ENCODE measurements around the gene CFAP73.

DNA sequence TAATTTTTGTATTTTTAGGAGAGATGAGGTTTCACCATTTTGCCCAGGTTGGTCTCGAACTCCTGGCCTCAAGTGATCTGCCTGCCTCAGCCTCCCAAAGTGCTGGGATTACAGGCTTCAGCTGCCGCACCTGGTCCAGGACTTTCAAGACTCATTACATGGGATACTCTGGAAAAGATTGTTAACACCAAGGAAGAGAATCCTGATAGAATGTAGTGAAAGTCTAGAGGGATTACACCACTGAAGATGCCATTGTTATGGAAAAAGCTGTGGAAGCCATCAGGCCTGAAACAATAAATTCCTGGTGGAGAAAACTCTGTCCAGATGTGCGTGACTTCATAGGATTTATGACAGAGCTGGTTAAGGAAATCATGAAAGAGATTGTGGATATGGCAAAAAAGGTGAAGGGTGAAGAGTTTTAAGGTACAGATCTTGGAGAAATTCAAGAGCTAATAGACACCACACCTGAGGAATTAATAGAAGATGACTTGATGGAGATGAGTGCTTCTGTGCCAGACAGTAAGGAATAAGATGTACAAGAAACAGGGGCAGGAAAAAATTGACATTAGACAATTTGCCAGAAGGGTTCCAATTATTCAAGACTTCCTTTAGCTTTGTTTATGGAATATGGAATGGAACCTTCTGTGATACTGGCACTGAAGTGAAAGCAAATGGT, 9.6 kb downstream of the MAPKAPK5 start:
- PRO-cap: no peak

DNA sequence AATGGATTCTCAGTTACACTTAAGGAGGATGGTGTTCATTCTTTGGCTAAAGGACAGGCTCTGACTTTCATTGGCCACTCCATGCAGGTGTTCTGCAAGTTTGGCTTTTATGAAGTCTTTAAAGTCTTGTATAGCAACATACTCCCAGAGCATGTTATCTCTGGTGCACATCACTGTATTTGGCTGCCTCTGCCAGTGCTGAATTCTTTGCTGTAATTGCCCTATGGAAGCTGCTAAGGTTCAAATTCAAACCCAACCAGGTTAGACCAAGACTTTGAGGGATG, 19.7 kb downstream of the TMEM116 start:
- PRO-cap: no peak

DNA sequence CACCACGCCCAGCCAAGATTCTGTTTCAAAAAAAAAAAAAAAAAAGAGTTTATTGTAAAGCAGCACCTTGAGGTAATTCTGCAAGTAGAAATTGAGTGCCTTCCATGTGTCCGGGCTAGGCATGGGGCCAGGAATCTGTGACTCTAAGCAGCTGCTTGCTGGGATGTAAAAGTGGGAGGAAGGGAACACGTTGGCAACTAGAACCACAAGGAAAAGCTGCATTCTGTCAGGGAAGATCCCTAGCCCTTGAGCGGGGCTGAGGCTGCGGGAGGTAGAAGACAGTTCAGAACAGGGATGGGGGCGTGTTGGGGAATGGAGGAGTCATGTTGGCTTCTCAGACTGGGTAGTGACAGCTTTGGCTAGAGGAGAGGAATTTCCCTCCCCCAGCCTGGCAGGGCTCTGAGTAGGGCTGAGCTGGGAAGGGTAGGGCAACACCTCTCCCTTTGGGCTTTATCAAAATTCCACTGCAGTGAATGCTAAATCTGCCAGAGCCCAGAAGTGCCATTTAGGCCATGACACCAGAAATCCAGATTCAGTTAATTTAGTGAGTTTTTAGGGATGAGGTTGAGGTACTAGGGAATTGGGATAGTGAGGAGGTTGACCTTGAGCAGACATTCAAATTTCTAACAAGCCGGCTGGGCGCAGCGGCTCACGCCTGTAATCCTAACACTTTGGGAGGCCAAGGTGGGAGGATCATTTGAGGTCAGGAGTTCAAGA, 3.4 kb upstream of the TRAFD1 start:
- PRO-cap: unidirectional peak, plus-strand start at position 221 of the sequence; bidirectional peak, plus-strand start at position 479 of the sequence, minus-strand start at position 348 of the sequence

DNA sequence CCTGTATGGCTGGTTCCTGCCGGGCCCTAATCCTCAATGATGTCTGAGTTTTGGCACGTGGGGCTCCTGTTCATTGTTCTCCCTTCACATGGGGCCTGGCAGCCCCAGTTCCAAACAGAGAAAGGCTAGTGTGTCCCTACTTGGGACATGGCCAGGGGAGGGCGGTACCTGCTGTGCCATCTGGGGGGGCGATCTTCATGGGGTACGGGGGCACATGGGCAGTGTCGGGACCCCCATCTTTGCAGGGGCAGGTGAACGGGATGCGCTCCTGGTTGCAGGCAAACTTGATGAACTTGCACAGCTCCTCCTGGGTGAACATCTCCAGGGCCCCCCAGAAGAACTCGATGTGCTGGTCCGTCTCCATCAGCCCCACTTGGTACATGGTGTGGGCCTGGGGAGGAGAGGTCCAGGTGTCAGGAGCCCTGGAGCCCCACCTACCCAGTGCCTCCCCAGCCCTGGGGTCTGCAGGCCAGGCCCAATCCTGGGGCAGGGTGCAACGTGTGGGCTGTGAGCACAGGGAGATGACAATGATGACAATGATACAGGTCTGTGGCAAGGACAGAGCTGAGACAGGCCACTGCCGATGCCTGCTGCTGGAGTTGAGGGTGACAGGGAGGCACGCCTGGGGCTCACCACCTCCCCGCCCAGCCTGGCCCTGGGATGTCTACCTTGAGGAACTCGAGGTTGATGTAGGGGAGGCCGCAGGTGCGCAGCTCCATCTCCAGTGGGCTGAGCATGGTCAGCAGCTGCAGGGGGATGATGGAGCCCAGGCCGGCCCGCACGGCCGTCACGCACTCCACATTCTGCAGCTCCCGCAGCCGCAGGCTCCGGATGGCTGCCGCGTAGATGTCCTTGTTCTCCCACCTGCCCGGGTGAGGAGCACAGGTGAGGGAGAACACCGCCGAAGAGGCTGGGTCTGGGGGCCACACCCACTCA, 37.8 kb downstream of the TRAFD1 start:
- PRO-cap: no peak

DNA sequence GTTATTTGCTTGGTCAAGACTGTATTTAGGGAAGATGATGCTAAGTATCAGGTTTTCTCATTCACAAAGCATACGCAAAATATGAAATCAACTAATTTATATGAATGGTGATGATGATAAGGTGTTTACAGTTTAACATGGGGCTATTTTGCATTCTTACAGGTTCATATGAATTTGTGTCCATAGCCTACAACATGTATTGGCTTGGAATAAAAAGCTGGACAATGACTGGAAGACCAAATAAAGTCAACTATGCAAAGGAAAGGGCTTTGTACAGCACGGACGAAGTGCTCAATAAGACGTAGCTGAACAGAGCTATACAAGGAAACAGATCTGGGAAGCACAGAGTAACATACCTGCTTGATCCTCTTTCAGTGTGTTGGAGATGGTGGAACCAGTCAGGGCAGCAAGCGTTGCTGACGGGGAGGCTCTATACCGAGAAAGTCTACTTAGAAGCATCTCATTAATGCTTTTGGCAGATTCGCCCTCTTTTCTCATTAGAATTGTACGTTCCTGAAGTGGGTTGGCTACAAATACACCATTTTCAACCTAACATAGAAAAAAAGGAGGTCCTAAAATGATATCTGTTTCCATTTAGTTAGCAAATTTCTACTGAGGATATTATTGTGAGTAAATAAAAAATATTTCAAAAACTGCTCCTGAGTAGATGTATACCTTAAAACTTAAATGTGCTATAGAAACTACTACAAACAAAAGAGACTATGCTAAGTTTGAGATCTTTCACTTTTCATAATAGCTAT, 99.3 kb downstream of the HECTD4 start:
- PRO-cap: no peak

- PRO-cap: no peak
These were observed 181.1 kb downstream of the PTPN11 start for GRCh38 chr12:112599887-112600278.

DNA sequence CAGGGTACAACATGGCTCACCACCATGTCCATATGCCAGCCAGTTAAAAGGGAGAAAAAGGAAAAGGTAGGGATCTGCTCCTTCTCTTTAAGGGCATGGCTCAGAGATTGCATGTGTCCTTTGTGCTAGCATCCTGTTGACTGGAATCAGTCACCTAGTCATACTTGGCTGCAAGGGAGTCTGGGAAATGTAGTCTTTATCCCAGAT, 86.5 kb upstream of the RPH3A start:
- PRO-cap: no peak

- PRO-cap: no peak
These were observed at the start of gene CFAP73 for GRCh38 chr12:113149290-113150215. Gene CFAP73 (plus strand): TSS chr12:113149724.

GRCh38 chr12:113232287-113232849, 11.1 kb downstream of the TPCN1 start:
- PRO-cap: no peak

DNA sequence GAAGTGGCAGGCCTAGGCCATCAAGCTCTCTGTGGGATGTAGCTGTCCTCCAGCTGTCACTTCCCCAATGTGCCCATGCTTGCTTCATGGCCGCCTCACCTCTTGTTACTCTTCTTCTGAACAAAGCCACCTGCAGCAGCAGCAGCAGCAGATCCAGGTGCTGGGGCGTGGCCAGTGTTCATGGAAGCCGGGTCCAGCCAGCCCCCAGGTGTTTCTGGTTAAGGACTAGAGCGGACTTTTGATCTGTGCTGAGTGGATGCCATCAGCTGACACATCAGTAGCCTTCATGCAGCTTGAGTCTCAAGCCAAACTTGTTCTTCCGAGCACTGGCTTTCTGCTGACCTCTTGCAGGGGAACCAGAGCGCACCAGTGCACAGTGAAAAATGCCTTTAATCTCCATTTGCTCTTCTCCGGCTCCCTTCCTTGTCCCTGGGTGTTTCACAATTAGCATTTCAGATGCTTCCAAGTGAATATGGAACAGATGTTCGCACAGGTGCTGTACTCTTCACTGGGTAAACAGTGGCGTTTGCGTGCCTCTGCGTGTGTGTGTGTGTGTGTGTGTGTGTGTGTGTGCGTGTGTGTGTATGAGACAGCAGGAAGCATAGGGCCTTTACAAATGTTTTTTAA, 20.1 kb downstream of the TPCN1 start:
- PRO-cap: no peak

GRCh38 chr12:113244006-113245156, 23.1 kb downstream of the TPCN1 start:
- PRO-cap: unidirectional peak, plus-strand start at chr12:113244066; bidirectional peak, plus-strand start at chr12:113244368, minus-strand start at chr12:113244292

DNA sequence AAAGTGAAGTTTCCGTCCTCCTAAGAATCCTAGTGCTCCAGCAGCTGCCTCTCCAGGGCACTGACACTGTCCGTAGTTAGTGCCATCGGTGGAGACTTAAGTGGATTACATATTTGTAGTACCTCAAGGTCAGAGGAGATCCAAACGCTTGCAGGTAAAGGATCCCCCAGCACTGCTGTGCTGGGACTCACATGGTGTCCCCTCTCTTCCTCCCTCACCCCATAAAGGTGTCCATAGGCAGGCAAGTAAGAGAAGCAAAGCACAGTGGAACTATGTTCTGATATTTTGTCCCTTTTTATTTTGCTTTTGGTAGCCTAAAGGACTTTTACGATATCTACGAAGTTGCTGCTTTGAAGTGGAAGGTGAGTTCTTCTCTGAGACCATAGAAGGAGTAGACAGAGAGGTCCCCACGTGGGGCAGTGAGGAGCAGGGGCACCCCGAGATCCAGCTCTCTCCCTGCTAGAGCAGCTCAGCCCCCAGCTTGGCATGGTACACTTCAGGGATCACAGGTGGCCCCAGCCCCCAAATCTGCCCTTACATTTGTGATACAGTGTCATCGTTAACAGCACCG, 56.7 kb downstream of the TPCN1 start:
- PRO-cap: no peak

- PRO-cap: no peak
These were observed 36.2 kb downstream of the SLC8B1 start for GRCh38 chr12:113298701-113299180.

DNA sequence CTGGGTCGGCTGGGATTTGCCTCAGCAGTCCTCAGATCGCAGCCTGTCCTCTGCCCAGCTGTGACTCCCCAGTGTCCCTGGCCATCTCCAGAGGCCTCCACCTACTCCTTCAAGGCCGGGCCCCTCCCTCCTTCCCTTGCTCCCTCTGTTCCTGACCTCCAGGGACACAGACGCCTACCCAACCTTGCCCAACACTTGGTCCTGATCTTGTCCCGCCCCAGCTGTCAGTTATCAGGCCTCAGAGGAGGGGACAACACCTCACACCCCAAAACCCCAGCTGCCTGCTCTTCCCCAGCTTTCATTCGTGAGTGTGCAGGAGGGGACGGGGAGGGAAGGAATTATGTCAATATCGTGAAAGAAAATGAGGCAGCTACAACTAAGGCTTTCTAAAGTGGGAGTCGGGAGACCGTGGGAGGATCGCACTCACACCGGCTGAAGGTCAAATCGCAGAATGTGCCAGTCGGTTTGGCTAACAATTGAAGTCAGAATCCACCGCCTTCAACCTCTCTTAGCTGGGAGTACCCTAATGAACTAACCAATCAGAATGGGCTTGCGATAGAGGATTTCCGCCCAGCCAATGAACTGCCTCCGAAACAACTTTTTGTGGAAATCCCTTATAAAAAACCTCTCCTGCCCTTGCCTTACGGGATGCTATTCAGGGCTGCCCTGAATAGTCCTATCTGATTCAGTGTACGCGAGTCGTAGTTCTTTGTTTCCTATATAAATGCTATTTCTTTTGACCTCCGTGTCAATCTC, 9.3 kb upstream of the PLBD2 start:
- PRO-cap: no peak

DNA sequence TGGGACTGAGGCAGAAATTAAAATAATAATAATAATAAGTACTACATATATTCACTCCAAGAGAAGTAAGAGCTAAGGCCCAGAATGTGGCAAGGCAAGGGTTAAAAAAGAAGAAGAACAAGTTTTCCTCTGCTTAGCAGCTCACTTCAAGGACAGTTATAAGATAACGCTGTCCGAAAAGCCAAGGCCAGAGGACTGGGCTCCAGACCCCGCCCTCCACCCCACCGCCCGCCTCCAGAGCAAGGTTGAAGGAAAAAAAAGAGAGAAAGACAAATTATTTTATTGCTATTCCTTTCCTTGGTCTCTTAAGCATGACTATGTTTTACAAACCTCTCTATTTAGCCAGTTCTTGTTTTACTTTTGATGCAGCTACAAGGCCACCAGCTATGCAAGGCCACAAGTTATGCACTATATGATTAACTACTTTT, 1.7 kb upstream of the PLBD2 start:
- PRO-cap: no peak

DNA sequence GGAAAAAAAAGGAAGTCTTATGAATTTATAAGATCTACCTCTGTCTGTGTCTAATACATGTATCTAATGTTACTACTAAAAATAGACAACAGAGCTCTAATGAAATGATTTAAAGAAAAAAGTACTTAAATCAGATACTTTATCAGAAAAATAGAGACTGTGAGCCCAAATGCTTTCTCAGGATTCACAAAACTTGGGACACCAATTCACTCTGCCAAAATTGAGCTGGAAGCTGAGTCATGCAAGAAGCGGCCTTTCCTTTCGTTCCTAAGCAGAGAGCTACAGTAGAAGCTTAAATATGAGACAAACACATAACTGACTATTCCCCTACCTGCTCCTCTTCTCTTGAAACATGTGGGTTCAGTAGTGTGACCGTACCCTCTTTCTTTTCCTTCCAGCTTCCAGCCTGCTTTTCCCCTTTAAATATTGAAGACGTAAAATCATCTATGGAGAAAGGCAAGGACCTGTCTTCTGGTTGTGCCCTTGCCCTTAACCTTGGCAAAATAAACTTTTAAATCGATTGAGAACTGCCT, 4.2 kb upstream of the SDS start:
- PRO-cap: no peak

- PRO-cap: no peak
These were observed 6.2 kb upstream of the SDSL start for GRCh38 chr12:113415967-113416443.

GRCh38 chr12:113638334-113638933, 166.8 kb upstream of the LHX5 start:
- PRO-cap: no peak

DNA sequence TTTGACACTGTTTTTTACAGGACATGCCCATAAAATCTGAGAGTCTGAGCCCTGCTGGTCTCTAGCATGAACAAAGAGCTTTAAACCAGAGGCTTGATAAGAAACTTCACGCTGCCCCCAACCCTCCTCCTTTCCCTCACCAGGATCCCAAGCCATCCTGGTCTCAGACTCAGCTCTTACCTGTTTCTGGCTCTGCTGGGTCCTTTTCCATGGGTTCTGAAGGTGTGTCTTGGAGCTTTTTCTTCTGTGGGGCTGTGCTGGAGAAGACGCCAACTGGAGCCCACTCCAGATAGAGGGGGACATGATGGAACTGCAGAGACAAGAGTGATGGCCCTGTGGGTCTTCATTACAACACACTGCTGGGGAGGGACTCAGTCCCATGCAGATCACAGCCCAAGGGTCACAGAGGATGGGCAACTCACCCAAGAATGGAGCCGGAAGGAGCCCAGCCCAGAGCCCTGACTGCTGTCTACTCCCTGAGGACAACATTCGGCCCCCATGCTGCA, 29.2 kb downstream of the RBM19 start:
- PRO-cap: no peak

DNA sequence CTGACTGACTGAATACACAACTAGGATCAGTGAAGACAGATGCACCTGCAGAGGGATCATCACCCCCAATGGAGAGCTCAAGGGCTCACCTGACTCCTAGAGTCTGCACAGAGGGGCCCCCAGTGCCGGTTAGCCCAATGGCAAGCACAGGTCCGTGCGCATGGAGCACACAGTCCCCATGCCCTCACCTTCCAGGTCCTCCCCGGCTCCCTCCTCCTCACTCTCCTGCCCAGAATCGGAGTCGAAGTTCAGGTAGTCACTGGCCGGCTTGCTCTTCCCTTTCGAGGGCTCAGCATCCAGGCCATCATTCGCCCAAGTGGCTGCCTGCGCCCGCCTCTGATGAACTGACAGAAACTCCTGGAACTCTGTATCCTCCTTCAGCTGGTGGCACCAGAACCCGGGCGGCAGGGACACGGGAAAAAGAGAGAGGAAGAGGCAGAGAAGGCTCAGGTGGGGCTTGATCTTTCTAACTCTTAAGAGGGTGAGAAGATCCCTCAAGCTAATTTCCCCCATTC, 7.0 kb downstream of the RBM19 start:
- PRO-cap: no peak